ENCODE data around the gene FAM209A.

DNA sequence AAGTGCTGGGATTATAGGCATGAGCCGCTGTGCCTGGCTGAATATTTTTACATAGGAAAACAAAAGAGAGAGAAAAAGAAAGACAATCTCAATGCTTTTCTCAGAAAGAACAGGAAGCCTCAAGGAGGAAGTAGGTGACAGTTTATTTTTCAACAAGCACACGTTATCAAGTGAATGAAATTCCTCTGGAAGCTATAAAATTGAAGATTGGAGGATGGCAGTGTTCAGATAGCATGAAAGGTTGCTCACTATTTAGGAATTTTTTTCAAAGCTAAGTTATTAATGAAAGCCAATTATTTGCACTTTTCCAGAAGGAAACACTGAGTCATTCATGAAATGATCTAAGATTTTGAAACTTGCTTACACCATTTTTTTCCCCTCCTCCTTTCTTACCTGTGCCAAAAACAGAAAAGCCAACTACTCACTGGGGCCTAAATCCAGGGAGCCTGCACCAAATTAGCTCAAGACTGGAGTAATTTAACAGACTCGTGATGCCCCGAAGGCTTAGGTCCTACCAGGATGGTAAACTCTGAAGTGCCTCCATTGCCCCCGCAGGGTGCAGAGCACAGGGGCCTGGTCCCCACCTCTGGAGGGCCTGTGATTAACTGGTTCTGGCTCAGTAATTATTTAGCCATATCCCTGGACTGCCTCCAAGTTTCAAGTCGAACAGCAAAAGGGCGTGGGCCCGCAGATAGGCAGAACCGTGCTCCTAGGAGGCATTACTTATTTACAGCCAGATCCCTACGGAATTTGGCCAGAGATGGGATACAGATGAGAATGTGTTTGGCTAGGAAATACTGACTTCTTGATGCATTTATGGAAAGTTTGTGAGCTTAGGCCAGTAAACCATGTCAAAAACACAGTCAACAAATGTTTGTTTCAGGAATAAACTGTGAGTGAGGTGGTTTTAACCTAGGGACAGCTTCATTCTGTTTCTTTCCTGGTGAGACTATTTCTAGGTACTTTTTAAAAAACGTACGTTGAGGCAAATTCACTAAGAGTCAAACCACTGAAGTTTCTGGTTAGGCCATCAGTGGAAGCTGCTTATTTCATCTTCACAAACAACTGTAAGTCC lies 28.1 kb upstream of the ZNF217 start:
- PRO-cap: no peak
- RAMPAGE, long total RNA, 3 experiments: no peak in any of the 3 experiments

DNA sequence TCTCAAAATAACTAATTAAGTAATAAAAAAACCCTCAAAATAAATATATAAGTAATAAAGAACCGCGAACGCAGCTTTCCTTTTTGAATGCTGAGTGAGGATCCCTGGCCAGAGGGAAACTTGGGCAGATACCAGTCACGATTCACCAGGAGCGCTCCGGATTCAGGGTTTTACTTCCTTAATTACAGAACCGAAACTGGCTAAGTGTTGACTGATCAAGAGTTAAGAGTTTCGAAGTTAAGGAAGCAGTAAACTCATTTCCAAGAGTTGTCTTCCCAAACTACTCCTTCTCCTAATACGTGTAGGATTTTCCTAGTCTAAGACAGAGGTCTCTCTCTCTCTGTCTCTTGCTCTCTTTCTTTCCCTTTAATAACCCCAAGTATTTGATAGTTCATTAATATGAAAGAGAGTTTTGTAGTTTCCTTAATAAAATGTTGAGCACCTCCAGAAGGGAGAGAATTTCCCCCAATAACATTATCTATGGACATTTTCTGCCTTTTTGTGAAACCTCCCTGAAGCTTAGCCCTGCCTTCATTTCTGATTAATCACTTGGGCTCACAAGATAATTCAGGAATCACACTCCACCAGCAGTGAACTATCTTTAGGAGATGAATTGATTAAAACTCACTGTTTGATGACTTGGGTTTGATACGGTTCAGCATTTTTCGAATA lies 61.5 kb upstream of the ZNF217 start:
- PRO-cap: no peak
- RAMPAGE, long total RNA, 3 experiments: no peak in any of the 3 experiments

- PRO-cap: no peak
- RAMPAGE, long total RNA, 3 experiments: no peak in any of the 3 experiments
Observed at GRCh38 chr20:53753175-53754267, 159.9 kb upstream of the ZNF217 start.

- PRO-cap: no peak
- RAMPAGE, long total RNA, 3 experiments: no peak in any of the 3 experiments
Observed at GRCh38 chr20:53829928-53830509, 236.4 kb upstream of the ZNF217 start.

GRCh38 chr20:53867180-53867570 lies 203.2 kb downstream of the BCAS1 start:
- PRO-cap: no peak
- RAMPAGE, long total RNA, 3 experiments: no peak in any of the 3 experiments

- PRO-cap: no peak
- RAMPAGE, long total RNA, 3 experiments: no peak in any of the 3 experiments
Observed at GRCh38 chr20:53915302-53916510, 154.7 kb downstream of the BCAS1 start.

GRCh38 chr20:53929918-53930583 lies 140.3 kb downstream of the BCAS1 start:
- PRO-cap: no peak
- RAMPAGE, long total RNA, 3 experiments: no peak in any of the 3 experiments

DNA sequence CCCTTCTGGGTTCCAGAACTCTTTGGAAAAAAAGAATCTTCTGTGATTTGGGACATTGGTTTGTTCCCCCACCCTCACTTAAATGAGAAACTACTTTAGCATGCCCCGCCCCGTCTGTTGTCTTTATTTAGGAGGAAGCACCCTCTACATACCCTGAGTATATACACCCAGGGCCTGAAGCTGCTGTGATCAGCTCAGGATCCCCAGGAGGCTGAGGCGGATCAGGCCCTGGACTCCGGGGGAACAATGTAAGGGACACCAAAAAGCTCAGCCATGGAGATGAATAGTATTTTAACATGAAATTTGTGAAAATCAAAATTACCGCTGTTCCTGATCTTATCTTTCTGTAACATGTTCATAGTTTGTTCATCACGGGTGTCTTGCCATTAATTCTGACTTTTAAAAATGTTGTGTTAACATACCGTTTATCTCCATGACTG lies 1.4 kb downstream of the BCAS1 start:
- PRO-cap: no peak
- RAMPAGE, long total RNA, 3 experiments: no peak in any of the 3 experiments

DNA sequence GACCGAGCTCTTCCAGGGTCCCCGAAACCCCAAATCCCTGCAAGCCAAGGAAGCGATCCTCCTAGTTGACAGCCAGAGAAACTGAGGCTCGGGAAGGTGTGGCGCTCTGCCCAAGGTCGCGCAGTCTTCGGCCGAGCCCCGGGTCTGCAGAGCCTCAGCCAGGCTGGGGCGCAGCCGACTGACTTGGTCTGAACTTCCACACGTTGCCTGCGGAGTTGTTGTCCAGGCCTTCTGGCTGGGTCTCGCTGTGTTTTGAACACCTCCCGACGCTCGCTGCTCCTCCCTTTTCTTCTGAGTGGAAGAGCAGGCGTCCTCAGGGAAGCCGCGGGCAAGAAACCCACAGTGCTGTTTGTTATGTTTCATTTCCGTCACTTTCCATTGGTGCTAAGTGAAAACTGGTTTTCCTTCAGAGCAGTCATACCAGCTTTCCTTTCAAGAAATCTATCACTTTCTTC lies 563 bp downstream of the FAM210B start:
- PRO-cap: no peak
- RAMPAGE, long total RNA, 3 experiments: no peak in any of the 3 experiments

- PRO-cap: no peak
- RAMPAGE, long total RNA, 3 experiments: no peak in any of the 3 experiments
Observed at GRCh38 chr20:56450256-56450614, 18.2 kb upstream of the RTF2 start.

GRCh38 chr20:56524350-56524974 lies at the start of gene FAM209A:
TSS of gene FAM209A (plus strand) at chr20:56524744.
- PRO-cap: no peak
- RAMPAGE, long total RNA, 3 experiments: no peak in any of the 3 experiments

- PRO-cap: no peak
- RAMPAGE, long total RNA, 3 experiments: no peak in any of the 3 experiments
Observed at GRCh38 chr20:56683547-56683853, 54.4 kb downstream of the TFAP2C start.

DNA sequence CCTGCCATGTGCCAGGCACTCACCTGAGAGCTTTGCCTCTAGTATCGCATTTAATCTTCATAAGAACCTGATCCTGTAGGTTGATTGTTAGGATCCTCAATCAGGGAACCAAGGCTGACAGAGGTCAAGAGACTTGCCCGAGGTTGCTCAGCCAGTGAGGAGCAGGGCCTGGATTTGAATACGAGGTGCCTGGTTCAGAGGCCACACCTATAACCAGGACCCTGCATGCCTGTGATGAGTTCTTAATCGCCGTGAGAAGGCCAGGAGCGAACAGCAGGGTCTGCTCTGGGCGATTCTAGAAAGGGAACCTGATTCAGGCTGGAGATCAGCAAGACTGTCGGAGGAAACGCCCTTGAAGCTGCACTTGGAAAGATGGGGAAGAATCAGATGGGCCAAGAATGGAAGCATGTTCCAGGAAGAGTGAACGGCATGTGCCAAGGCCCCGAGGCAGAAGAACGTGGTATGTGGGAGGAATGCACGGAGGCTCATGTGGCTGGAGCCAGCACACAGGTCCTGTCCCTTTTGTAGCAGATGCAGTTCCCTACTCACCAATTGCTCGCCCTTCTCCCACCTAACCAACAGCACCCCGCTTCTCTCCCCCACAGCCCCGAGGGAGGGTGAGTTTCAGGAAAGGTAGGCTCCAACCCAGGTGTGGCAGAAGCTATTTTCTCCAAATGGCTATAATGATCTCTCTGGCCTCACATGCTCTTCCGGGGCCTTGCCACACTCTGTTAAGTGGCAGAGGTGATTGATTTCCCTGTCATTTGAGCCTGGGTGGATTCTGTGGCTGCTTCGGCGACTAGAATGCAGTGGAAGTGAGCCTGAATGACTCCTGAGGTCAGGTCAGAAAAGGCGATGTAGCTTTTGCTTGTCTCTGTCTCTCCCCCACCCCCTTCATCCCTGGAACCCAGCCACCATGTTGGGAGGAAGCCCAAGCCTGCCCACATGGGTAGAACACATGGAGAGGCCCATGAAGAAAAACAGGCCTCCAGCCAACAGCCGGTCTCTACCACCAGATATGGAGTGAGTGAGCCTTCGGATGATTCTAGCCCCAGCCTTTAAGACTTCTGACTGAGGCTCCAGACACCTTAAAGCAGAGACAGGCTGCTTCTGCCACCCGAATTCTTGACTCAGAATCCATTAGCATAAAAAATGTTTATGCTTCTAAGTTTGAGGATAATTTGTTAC lies 180.7 kb downstream of the TFAP2C start:
- PRO-cap: no peak
- RAMPAGE, long total RNA, 3 experiments: no peak in any of the 3 experiments

- PRO-cap: no peak
- RAMPAGE, long total RNA, 3 experiments: no peak in any of the 3 experiments
Observed at GRCh38 chr20:56826686-56827868, 198.0 kb downstream of the TFAP2C start.

DNA sequence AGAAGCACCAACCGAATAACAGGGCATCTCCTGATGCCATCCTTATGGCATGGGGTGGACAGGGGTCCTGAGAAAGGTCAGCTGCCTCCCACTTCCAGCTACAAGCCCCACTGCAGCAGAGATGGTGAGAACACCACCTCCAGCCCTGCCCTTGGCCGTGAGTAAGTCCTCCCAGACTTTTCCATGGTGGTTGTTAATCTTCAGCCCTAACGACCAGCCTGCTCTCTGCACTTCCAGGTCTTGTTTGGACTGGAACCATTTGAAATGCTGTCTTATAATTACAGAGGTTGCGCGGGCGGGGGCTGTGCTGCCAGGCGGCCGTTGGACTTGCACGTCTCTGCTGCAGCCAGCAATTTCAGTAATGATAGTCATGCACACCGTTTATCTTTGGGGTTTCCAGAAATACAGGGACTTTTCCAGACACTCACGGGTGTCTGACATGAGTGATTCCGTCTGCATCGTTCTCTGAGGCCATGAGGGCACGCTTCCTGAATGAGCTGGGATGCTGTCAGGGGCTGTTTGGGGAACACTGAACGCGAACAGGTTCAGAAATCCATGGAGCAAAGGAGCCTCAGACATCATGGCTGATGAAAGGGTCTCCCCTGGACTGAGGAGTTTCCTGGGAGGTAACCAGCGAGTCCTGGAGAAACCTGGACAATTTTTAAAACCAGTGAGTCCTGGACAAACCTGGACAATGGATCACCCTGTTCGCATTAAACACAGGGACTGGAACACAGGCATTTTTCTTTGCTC lies 118.1 kb downstream of the BMP7 start:
- PRO-cap: no peak
- RAMPAGE, long total RNA, 3 experiments: no peak in any of the 3 experiments

DNA sequence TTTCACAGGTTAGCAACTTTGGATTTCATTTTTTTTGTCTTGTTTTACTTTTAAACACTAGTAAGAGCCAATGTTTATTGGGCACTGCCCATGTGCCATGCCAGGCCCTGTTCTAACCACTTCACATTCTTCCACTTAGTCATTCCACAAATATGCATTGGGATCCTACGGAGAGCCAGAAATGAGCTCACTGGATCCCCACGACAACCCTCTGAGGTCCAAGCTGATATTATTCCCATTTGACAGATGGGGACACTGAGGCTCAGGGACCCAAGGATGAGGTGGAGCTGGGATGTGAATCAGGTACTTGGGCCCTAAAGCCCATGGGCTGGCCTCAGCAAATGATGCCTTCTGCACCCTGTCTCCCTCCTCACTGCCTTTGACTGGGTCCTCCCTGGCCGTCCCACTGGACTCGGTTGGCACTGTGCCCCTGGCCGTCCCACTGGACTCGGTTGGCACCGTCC lies 4.7 kb upstream of the PMEPA1 start:
- PRO-cap: no peak
- RAMPAGE, long total RNA, 3 experiments: no peak in any of the 3 experiments

GRCh38 chr20:57991401-57991874 lies 159.3 kb upstream of the C20orf85 start:
- PRO-cap: no peak
- RAMPAGE, long total RNA, 3 experiments: no peak in any of the 3 experiments

DNA sequence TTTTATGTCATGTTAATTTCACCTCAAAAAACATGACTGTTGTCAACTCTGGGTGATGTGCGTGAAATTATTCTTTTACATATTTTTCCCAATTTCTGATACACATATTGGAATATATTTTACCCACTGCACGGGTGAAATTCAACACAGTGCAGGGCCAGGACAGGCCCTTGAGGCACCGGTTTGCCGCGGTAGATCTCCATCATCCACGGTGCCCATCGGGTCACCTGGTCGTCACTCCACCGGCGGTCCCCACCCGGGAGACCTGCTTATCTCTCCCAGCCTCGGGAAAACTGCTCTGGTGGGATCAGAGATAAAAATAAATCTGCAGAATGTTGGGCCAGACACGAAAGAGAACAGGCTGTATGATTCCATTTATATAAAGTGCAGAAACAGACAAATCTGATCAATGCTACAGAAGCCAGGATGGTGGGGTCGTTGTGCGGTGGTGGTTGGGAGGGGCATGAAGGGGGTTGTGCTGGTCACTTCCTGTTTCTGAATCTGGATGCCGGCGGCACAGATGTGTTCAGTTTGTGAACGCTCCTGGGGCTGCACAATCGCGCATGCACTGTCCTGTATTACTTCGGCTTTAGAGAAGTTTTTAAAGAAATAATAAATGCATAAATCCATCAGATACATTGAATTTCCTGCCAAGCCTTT lies 23.3 kb downstream of the C20orf85 start:
- PRO-cap: no peak
- RAMPAGE, long total RNA, 3 experiments: no peak in any of the 3 experiments

GRCh38 chr20:58236487-58236887 lies 8.0 kb upstream of the ANKRD60 start:
- PRO-cap: no peak
- RAMPAGE, long total RNA, 3 experiments: no peak in any of the 3 experiments

DNA sequence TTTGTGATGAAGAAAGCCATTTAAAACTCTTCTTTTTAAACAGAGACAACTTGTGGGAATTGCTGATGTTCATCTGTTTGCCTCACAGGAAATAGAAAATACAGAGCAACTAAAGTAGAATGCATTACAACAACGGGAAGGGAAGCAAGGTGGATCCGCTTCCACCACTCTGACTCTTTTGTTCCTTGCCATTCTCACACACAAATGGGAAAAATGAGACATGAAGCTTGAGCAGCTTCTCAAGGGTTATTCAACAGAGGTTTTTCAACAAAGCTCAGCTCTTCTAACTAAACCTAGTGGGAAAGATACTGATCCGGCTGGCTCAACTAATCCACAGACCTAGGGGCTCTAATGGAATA lies 6.2 kb upstream of the RAB22A start:
- PRO-cap: no peak
- RAMPAGE, long total RNA, 3 experiments: no peak in any of the 3 experiments

Data from gastrocnemius medialis (tissue), 3 donors.